Measurements from ENCODE around the genes DKKL1, FLT3LG and RRAS.

GRCh38 chr19:48953822-48954375, 776 bp upstream of the BAX start:
- PRO-cap: no peak
- RAMPAGE, long total RNA, 3 experiments: no peak in any of the 3 experiments

- PRO-cap: bidirectional peak, plus-strand start at chr19:48992402, minus-strand start at chr19:48992307
- RAMPAGE, long total RNA, 3 experiments: no peak in any of the 3 experiments
Observed at GRCh38 chr19:48991961-48992704, 976 bp downstream of the GYS1 start.

GRCh38 chr19:49019236-49020115, 873 bp downstream of the ENSG00000268655 start:
- PRO-cap: unidirectional peak, minus-strand start at chr19:49019498; unidirectional peak, minus-strand start at chr19:49019526; unidirectional peak, plus-strand start at chr19:49019861
- RAMPAGE, long total RNA, 3 experiments: no peak in any of the 3 experiments

DNA sequence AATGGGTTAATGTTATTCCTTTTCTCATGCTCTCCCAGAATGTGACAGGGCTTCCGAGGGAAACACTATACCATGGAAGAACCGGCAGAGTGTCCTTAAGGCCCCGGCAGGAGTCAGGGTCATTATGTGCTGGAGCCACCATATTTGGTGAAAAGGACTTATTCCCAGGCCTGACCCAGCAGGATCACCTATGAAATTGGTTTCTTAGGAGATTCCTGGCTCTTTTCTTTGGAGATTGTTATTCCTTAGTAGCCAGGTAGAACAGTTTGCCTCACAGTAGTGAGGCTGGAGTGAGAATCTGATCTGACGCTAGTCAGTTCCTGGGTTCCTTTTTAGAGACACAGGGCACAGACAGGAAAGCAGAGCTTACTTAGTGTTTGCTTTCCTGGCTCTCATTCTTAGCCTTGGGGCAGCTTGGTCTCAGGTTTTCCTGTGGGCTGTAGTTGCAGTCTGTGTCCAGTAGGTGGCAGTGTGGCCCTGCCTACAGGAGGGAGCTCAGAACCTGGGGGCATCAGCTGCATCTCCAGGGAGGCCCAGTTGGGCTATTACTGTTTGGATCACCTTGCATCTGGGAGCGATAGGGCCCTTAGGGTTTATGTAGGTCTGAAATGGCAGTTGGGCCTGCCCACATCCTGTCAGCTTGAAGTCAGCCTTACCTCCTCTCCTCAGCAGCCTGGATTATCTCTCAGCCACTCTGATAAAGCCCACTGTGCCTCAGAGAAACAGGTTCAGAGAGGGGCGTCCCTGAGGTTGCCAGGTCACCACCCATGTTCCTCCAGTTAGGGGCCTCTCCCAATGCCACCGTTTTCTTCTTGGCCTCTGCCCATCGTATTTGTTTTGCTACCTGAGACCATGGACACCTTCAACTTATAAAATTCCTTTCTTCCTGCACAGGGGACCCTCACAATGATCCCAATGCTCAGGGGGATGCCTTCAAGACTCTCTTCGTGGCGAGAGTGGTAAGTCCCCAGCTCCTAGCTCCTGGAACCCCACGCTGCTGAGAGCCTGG, 12.6 kb downstream of the SNRNP70 start:
- PRO-cap: no peak
- RAMPAGE, long total RNA, 3 experiments: no peak in any of the 3 experiments

- PRO-cap: no peak
- RAMPAGE, long total RNA, 3 experiments: no peak in any of the 3 experiments
Observed at GRCh38 chr19:49103640-49104968, 10.1 kb upstream of the LIN7B start.

- PRO-cap: no peak
- RAMPAGE, long total RNA, 3 experiments: start-site peak on the plus strand in 1 of 3 experiments, at chr19:49107663-49108180 at its widest, 108 reads per replicate
Observed at GRCh38 chr19:49107364-49108802, 6.3 kb upstream of the LIN7B start.

- PRO-cap: no peak
- RAMPAGE, long total RNA, 3 experiments: no peak in any of the 3 experiments
Observed at GRCh38 chr19:49133321-49134210, 14.2 kb downstream of the PPFIA3 start.

DNA sequence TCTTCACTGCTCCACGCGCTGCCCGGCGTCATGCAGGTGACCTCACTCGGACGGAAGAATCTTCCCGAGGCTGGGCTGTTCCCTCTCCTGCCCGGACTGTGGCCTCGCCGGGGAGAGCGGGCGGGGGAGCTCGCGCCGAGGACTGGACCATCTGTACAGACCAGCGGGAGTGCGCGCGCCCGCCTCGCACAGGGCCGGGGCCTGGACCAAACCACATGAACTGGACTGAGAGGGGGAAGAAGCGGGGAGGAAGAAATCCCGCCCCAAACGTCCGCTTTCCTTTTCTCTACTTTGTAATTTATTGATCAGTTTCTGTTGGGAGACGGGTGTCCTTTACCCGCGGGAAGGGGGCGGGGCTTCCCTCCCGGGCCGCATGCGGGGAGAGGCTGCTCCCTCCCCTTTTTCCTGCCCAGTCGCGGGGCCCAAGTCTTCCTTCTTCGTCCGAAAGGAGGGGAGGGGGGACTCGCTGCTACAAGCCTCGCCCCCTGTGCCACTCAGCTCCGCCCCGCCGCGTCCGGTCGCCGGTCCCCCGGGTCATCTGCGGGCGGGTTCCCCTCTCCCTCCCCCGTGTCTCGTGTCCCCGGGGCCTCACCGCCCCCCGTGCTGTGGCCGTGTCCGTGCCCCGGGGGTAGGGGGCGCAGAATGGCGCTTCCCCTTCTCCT, 4.9 kb downstream of the HRC start:
- PRO-cap: bidirectional peak, plus-strand start at position 440 of the sequence, minus-strand start at position 98 of the sequence
- RAMPAGE, long total RNA, 3 experiments: no peak in any of the 3 experiments

DNA sequence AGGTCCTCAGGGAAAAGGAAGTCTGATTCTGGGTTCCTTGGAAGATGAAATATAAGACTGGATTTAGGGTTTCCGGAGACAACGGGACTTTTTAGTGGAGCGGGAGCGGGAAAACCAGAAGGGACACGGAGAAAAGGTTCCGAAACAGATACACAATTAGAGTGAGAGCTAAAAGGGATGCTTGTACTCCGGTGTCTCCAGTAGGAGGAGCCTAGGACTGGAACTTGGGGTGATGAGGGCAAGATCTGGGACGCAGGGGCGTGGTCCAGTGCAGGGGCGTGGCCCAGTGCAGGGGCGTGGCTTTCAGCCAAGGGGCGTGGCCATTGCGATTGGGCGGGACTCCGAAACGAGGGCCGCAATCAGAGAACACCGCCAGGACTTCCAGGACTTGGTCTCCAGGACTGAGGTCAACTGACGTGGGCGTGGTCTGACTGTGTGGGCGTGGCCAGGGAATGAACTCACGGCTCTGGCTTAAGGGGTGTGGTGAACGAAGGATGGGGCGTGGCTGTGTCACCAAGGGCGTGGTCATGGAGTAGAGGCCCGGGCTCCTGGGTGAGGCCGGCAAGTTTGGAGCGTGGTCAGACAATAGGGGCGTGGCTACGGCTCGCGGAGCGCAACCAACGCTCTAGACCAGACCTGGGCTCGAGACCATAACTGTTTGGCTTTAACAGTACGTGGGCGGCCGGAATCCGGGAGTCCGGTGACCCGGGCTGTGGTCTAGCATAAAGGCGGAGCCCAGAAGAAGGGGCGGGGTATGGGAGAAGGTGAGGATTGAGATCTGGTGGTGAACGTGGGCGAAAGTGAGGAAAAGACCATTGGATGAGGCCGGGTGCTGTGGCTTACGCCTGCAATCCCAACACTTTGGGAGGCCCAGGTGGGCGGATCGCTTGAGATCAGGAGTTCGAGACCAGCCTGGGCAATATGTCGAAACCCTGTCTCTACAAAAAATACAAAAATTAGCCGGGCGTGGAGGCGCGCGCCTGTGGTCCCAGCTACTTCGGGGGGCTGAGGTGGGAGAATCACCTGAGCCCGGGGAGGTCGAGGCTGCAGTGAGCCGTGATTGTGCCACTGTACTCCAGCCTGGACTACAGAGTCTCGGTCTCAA, at the start of gene DKKL1:
Gene DKKL1 (plus strand): TSS at position 633 of the 1,105 bp plus-strand sequence.
- PRO-cap: unidirectional peak, minus-strand start at position 163 of the sequence; bidirectional peak, plus-strand start at position 564 of the sequence, minus-strand start at position 213 of the sequence
- RAMPAGE, long total RNA, 3 experiments: no peak in any of the 3 experiments

DNA sequence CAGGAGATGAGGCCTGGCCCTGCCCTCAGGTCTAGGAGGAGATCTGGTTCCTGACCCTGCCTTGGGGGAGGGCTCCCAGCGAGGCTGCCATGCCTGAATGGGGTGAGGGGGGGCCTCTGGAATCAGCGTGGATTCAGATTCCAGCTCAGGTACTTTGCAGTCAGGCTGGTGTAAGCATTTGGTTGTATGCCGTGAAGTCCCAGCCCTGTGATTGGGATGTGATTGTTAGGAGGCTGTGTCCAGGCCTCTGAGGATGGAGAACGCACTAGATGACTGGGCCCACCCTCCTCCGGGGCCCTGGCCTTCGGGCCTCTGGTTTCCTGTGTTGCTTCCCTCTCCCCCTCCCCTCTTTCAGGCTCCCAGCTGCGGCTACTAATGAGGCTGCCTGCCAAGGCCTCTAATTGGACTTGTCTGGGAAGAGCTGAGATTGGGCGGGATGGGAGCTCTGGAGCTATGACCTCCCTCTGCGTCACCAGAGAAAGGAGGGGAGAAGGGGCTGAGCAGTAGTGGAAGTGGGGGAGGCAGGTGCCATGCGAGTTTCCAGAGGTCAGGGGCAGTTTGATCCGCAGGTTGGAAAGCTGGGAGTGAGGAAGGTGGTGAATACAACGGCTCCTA, 10.0 kb downstream of the PTH2 start:
- PRO-cap: no peak
- RAMPAGE, long total RNA, 3 experiments: no peak in any of the 3 experiments

- PRO-cap: no peak
- RAMPAGE, long total RNA, 3 experiments: no peak in any of the 3 experiments
Observed at GRCh38 chr19:49455767-49456306, 2.8 kb downstream of the ALDH16A1 start.

GRCh38 chr19:49473680-49474892, at the start of gene FLT3LG:
Gene FLT3LG, plus strand, starts transcription at chr19:49474215.
- PRO-cap: unidirectional peak, plus-strand start at chr19:49474221; unidirectional peak, plus-strand start at chr19:49474266
- RAMPAGE, long total RNA, 3 experiments: no peak in any of the 3 experiments

DNA sequence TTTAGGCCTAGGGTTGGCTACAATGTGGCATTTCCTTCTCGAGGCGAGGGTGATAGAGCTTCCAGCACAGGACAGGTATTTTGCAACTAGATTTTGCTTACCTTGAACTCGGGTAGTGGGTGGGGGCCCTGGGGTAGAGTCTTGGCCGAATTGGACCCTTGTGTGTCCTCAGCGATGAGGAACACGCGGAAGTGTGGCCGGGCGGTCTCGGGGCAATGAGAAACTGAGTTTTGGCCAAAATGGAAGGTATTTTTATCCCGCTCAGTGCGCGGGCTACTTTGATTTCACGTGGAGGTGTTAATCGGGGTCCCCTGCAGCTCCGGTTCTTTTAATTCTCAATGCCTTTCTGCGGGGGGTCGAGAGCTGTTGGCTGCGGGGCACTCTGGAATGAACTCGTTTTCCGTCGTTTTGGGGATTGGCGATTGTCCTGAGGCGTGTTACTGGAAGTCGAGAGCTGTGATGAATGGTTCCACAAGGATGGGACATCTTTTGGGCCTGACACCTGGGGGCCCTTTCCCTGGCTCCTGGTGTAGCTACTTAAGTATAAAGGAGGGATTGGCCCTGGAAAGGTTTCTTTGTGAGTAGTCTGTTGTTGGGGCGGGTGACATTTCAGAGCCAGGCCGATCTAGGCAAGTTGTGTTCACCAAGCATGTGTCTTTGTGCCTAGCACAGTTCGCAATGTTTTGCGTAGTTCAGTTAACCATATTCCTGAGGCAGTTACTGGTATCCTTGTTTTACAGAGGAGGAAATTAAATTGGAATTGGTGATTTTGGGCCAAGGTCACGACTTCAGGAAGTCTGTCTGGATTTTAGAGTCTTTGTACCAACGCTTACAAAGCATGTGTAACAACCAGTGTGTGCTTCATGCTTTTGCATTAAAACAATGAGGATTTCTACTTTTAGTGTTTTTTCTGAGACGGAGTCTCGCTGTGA, 670 bp downstream of the RPL13A start:
- PRO-cap: no peak
- RAMPAGE, long total RNA, 3 experiments: no peak in any of the 3 experiments

DNA sequence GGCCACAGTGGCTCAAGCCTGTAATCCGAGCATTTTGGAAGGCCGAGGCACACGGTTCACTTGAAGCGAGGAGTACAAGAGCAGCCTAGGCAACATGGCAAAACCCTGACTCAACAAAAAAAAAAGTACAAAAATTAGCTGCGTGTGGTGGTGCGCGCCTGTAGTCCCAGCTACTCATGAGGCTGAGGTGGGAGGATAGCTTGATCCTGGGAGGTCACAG, 1.7 kb downstream of the RPL13A start:
- PRO-cap: no peak
- RAMPAGE, long total RNA, 3 experiments: no peak in any of the 3 experiments

- PRO-cap: unidirectional peak, plus-strand start at chr19:49490617
- RAMPAGE, long total RNA, 3 experiments: no peak in any of the 3 experiments
Observed at GRCh38 chr19:49490131-49490698, 2.8 kb downstream of the RPL13A start.

GRCh38 chr19:49513754-49514172, 1.3 kb downstream of the FCGRT start:
- PRO-cap: no peak
- RAMPAGE, long total RNA, 3 experiments: no peak in any of the 3 experiments

DNA sequence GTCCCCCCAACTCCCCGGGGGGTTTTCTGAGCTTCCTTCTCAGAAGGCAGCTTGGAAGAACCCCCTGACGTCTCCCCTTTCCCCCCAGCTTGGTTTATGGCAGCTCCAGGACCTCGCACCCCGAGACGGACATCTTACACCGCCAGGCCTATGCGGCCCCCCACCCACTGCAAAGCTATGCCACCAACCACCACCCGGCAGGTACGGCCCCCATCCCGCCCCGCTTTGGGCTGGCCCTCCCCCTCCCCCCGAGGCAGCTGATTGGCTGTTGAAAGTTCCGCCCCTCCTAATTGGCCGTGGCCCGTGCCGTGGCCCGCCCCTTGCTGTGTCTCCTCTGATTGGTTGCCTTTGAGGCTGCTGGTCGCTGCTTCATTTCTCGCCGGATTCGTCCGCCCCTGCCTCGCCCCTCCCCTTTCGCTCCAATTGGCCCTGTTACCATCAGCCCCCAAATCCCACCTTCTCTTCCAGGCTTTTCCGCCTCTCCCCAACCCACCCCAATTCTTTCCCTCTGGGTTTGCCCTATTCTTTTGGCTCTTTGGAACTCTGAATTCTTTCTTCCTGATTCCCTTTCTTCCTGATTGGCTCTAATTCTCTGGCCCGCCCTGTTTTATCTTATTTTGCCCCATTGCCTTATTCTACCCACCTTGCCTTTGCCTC, 2.4 kb downstream of the PRR12 start:
- PRO-cap: bidirectional peak, plus-strand start at position 372 of the sequence, minus-strand start at position 227 of the sequence
- RAMPAGE, long total RNA, 3 experiments: no peak in any of the 3 experiments

GRCh38 chr19:49615862-49616381, 24.0 kb downstream of the RRAS start:
- PRO-cap: no peak
- RAMPAGE, long total RNA, 3 experiments: start-site peak on the plus strand in 1 of 3 experiments, at chr19:49615922-49616096 at its widest, 6 to 7 reads per replicate

DNA sequence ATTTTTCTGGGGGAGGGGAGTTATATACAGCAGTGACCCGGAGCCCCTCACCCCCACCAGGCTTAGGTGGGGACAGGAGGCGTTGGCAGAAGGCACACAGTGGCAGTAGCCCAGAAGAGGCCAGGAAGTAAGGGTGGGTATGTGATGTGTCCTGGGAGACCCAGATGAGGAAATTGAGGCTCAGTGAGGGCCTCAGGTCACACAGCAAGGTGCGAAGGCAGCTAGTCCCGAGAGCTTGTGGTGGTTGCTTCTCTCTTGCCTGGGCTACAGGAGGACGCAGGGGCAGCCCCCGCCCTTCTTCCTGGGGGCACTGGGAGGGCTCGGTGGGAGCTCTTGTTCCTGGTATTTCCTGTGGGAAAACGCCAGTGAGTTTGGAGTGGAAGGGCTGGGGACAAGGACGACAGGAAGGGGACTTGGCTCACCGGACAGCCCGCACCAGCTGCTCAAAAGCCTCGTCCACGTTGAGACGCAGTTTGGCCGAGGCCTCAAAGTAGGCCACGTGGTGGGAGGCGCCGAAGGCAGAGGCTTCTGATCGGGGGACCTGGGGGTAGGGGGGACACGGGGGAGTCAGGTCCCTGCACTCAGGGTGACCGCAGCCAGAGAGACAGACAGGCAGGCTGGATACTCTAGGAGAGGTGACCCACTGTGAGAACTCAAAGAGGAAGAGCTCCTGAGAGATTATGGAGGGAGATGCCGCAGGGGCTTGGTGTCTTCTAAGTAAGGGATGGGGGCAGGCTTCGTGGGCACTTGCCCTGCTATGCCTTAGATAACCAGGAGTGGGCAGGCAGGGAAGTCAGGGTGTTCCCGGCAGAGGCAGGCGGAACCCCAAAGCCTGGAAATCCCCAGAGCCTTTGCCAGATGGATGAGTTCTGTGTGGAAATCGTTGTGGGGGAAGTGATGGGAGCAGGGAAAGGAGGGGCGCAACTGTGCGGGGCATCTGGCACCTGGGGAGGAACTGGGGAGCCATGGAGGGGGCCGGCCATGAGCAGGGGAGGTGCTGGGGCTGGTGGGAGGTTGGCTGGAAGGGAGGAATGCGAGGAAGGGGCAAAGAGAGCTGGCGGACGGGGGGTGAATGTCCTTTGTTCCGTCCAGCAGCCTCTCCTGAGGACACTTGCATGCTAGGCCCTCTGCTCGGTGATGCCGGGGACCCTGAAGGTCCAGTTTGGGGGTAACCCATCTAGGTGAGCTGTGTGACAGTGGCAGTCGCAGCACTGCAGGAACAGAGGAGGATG, 4.2 kb downstream of the RRAS start:
- PRO-cap: no peak
- RAMPAGE, long total RNA, 3 experiments: no peak in any of the 3 experiments

GRCh38 chr19:49639831-49641043, at the start of gene RRAS:
Gene RRAS, minus strand, starts transcription at chr19:49640143.
- PRO-cap: bidirectional peak, plus-strand start at chr19:49640512, minus-strand start at chr19:49640098; unidirectional peak, plus-strand start at chr19:49640575; bidirectional peak, plus-strand start at chr19:49640862, minus-strand start at chr19:49640740
- RAMPAGE, long total RNA, 3 experiments: no peak in any of the 3 experiments